BE2C (cell line): Measurements from ENCODE around the genes ADAMTS16, SRD5A1 and TAS2R1.

DNA sequence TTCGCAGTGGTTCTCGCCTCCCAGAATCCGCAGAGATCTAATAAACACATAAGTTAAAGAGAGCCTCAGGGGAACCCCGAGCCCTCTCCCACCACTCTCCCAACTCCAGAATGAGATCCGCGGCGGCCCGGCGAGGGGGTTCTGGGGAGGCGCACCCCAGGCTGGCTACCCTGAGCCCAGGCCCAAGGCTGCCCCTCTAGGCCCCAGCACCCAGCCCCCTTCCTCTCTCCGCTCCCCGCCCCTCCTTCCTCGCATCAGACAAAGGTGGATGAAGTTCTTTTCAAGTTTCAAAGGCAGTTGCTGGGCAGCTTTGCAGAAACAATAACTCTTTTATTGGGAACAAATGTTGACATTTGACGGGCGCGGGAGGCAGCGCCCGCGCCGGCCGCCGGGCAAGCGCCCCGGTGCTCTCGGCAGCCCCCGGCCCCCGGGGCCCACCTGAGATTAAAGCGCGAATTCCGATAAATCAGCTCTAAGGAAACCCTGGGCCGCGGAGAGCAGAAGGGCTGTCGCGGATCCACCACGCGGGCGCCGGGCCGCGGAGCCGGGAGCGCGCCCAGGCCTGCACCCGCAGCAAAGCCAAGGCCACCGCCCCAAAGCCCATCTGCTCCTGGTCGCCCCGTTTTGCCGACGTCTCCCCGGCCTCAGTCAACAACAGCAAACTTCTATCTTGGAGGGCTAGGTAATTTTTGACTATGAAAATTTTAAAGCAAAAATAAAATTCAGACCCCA lies 8.3 kb downstream of the IRX2 start:
- RRBS = 22% methylated on average over 19 of the region's 50 CpGs

GRCh38 chr5:3101005-3101629 lies 349.6 kb upstream of the IRX2 start:
- RRBS = 6% methylated on average over 1 of the region's 11 CpGs

GRCh38 chr5:3594484-3595506 lies 837 bp upstream of the IRX1 start:
- RRBS = 32% methylated on average over 50 of the region's 104 CpGs

DNA sequence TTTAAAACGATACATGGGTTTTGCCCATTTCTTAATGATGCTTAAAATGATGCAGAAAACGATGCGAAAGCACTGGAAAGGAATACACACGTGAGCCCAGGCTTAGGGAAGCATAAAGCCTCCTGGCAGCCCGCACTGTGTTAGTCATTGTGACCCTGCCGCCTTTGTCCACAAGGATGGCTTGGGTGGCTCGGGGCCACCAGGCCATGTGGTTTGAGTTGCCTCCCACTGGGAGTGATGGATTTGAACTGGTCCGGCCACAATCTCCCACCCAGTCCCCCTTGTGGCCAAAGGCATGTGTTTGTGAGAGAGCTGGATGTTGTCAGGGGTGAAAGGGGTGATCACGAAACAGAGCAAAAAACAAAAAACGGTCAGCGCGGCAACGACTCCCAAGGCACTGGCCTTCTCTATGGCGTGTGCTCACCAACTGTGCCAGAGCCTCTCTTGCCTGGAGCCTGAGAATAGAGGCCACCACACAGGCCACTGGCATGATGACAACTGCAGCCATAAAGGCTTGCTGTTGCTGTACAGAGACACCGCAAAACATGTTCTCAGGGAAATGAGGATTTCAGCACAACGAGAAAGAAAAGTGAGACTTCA lies 234.1 kb upstream of the ADAMTS16 start:
- RRBS = no CpG with 5 or more reads among the region's 16 CpGs

GRCh38 chr5:5139977-5141018 lies at the start of gene ADAMTS16:
ADAMTS16 (plus strand) TSS chr5:5140330.
- RRBS = 2% methylated on average over 17 of the region's 106 CpGs

- RRBS = no CpG with 5 or more reads among the region's 13 CpGs
Measured at GRCh38 chr5:5145942-5146402, 5.8 kb downstream of the ADAMTS16 start.

DNA sequence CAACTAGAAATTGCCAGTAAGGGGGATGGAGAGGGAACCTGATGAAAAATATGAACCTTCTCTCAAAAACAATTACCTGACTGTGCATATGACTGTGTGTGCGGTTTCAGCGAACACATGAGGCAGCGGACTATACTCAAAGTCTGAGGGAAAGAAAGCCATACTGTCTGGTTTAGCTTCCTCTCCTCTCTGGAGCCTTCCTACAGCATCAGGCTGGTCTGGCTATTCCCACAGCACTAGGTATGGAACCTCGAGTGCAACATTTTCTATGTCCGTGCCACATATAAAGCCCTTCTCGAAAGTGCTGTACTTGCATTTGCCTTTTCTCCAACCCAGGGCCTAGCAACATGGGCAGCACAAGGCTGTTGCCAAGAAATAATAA lies 890 bp downstream of the MED10 start:
- RRBS = no CpG with 5 or more reads among the region's 6 CpGs

DNA sequence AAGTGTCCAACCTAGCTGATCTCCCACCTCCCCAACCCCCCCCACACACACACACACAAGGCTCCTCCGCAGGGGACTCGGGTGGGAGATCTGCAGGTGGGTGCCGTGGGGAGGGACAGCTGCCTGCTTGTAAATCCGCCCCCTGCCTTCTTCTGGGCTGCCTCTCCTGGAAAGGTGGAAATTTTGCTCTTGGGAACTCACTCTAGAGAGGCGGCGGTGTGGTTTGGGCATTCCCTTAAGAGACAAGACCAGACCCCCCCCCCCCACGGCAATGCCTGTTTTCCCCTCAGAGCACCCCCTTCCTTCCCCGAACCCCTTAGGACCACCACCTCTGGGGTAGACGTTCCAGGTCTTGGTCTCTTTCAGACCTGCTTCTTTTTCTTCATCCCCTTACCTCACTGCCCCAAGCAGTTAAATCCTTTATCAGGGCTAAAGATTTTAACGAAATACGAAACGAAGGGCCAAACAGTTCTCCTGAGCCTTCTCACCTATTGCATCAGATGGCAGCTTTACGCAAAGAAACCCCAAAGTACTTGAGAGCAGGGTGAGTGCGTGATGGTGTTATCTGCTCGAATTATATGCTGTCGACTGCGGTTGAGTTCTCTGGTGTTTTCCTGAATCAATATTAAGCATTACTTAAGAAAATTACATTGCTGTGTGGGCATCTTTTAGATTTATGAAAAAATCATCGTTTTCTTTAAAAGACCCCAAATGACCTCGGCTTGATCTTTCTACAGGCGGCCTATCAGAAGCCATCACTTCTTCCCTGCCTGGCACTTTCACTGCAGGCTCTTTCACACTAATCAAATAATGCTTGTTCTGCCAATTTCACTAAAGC lies 1.4 kb downstream of the UBE2QL1 start:
- RRBS = no CpG with 5 or more reads among the region's 20 CpGs

DNA sequence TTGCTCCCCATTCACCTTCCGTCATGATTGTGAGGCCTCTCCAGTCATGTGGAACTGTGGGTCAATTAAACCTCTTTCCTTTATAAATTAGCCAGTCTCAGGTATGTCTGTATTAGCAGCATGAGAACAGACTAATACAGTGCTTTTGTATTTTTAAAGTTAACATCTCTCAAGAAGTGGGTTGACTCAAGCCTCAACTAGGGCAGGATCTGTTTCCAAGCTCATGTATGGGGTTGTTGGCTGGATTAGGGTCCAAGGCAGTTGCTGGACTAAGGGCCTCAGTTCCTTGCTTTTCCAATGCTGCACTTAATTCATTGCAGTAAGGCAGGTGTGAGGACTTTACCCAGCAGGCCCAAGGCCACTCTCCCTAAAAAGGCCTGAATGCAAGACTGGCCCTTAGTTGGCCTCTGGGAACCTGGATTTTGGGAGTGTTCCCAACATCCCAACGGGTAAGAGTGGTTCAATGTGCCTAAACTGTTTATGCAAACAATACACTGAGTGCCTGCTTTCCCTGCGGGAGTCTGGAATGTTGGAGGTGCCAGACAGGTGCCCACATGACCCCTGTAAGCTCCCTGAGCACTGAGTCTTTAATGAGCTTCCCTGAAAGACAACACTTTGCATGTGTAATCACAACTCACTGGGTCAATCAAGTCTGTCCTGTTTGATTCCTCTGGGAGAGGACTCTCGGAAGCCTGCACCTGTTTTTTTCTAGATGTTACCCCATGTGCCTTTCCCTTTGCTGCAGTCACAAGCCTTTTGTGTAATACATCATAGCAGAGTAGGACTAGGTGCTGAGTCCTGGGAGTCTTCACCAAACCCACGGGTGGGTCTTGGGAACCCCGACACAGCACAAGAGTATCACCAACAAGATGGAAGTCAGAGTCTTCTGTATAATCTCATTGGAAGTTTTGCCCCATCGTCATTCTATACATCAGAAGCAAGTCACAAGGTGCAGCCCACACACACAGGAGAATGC lies 37.4 kb downstream of the NSUN2 start:
- RRBS = no CpG with 5 or more reads among the region's 7 CpGs

GRCh38 chr5:6633185-6633974 lies at the start of gene SRD5A1:
SRD5A1 (plus strand) TSS chr5:6633440.
- RRBS = 1% methylated on average over 3 of the region's 91 CpGs

DNA sequence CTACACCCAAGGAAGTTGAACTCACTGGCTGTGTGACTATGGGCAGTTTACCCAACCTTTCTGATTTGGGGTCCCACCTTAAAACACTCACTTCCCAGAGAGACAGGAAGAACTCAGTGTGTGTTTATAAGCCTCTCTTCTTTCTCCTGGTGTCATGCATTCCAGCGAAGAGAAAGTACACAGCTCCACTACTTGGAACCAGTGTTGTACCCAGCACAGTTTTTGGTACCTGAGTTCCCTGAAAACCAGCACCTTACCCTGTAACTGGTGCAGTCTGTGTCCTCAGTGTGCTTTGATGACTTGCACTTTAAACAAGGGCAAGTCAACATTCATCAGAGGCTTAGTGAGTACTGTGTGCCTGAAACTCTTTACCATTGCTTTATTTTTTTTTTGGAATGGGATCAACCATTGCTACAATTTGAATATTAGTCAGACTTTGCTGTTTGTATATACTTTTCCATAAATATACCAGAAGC lies 1.7 kb downstream of the SRD5A1 start:
- RRBS = no CpG with 5 or more reads among the region's 1 CpG

GRCh38 chr5:6736947-6737418 lies 23.8 kb downstream of the TENT4A start:
- RRBS = no CpG with 5 or more reads among the region's 5 CpGs

- RRBS = 88% methylated on average over 2 of the region's 19 CpGs
Measured at GRCh38 chr5:6745803-6746539, 32.7 kb downstream of the TENT4A start.

DNA sequence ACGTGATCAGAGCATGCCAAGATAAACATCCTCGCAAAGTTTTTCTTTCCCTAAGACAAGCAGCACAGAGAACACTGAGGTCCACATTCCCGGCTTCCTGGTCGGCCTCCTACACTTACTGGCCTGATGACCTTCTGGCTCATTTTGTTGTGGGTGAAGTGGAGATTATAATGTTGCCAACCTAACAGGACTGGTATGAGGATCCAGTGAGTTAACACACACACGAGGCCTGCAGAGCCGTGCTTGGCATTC lies 186.0 kb downstream of the TENT4A start:
- RRBS = no CpG with 5 or more reads among the region's 6 CpGs

- RRBS = 41% methylated on average over 17 of the region's 45 CpGs
Measured at GRCh38 chr5:7394797-7395381, 1.0 kb upstream of the ADCY2 start.

DNA sequence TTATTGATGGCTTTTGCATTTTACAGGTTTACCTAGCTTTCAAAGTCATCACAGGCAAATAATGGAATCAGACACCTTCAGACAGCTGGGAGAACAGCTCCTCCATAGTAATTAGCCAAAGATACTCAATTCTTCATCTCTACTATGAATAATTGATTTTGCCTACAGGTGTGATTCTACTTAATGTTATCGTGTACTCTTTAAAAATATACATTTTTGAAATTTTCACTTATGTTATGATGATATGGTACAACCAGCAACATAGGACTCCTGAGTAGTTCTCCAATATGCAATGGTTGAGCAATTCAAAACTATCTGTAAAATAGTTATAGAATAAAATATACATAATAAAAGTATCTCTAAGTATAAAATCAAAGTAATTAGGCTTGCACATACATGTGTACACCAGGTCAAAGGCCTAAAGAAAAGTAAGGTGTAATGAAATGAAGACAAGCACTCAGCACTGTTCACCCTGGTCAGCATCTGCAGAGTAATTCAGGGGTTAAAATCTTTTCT lies at the start of gene TAS2R1:
TAS2R1 (minus strand) TSS at position 94 of the 516 bp plus-strand sequence.
- RRBS = no CpG with 5 or more reads among the region's 1 CpG

- RRBS = no CpG with 5 or more reads among the region's 19 CpGs
Measured at GRCh38 chr5:10262176-10262970, 12.3 kb downstream of the CCT5 start.

DNA sequence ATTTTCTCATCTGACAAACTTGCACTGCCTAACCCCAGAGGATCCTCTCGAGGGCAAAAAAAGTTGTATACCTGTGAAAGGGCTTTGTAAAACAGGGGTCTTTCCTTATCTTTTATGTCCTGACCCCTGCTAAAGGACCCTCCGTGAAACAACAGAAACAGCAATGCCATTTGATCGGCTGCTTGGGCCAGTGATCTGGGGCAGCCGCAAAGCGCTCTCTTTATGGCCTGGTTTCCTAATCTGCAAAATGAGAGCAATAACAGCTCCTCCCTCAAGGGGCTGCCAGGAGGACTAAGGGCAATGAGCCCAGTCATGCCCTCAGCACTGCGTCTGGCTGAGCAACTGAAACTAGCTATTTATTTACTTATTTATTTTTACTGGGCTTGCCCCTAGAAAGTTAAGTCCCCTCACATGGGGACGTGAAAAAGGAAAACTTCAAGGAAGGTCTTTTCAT lies 18.4 kb downstream of the CMBL start:
- RRBS = no CpG with 5 or more reads among the region's 7 CpGs

DNA sequence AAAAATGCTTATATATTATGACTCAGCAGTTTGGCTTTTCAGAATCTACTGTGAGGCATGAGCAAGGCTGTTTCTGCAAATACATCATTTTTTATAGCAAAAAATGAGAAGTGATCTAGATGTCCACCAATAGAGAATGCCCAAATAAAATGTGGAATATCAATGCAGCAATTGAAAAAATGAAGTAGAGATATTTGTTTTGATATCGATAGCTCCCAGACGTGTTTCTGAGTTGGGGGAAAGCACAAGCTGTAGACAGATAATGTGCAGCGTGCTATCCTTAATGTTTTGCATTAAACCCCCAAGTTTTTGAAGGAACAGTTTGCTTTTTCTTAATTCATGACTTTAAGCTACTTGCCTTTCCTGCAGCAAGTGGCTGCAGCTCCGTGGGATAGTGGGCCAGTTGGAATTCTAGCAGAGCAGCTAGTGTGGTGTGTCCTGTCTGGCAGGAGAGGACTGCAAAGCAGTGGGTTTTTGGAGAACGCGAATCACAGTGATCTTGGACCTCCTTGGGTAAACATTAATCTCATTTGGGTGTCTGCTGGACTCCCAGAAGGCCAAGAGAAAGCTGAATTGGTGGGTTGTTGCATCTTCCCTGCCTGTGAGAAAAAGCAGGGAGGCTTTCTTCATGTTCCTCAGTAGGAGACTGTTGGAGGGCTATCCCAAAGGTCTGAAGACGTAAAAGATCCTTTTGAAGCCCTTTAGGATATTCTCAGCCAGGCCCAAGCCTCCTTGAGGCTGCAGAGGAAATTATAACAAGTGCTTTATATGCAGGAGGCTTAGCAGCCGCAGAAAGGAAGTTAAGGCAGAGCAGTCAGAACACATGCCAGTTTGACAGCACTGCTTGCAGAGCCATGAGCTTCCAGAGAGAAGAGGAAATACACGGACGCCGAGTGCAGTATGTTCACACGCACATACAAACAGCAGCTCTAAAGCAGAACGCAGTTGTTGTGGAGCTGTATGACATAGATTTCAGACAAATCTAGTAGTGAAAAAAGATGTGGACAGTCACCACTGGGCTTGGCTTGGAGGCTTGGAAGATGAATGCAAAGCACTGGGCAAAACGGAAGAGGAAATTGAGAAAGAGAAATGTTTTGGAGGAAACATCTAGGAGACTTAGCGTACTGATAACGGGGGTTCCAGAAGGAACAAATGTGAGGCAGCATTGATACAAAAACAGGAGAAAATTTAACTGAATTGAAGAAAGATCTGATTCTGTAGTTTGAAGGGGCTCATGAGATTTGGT lies 20.1 kb upstream of the ROPN1L start:
- RRBS = no CpG with 5 or more reads among the region's 16 CpGs

GRCh38 chr5:10485147-10485958 lies 43.7 kb downstream of the ROPN1L start:
- RRBS = no CpG with 5 or more reads among the region's 17 CpGs